Right ventricle myocardium (tissue), 1 donor: ENCODE results near the genes AHCYL1 and UBL4B.

DNA sequence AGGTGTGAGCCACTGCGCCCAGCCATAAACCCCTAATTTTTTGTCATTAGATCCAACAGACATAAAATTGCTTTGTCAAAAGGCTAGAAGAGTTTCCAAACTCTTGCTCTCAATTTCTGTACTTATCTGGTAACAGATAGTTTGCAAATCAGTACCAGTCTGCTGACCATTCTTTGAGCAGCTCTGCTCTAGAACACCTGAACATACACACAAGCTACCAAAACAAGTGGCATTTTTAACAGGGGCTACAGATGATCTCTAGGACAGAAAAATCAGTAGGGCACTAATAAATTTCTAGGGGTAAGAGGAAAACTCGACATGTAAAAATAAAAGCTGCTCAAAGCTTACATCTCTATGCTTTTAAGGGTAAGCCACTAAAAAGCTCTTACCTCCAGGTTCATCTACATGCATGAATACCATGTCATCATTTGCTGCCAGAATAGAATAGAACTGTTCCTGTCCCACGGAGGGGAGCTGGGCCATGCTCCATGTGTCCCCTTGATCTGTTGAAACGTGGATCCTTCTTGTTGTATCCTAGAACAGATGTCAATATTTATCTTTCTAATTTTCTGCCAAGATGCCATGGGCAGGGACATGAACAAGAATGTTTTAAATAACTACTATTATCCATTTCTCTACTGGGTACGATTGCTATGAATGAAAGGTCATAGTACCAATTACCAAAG, 35.0 kb upstream of the MYBPHL start:
- PRO-cap, 2 experiments = no peak in any of the 2 experiments

DNA sequence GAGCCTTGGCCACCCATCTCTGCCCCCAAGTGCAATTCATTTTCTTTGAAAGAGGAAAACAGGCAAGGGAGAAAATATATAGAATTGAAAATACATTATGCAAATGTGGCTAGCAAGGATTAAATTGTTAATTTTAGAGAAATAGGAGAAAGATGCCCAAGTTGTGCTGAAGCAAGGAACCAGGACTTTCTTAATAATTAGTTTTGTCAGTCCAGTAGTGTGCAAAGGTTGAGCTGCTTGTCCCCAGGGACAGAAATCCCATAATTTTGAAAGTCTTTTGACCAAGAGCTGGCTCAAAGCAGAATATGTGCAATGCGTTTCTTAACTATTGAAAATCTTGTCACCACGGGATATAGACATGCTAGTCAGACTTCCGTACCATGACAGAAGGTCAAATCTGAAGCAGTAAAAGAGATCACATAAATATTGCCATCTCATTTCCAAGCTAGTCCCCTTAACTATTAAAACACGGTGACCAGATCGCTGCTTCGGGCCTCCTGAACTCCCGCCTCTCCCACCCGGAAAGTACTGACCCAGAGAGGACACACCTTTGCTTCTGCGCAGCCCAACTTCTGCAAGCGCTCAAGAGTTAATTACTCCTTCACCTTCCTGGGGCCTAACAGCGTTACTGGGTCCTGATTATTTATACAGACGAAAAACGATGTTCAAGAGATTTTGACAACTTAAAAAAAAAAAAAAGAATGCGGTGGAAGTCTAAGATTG, 898 bp downstream of the SORT1 start:
- PRO-cap, 2 experiments = peak in 1 of 2 experiments; most common minus-strand start position 530 of the sequence (in 1)

GRCh38 chr1:109413834-109414360, 12.4 kb downstream of the PSMA5 start:
- PRO-cap, 2 experiments = no peak in any of the 2 experiments

DNA sequence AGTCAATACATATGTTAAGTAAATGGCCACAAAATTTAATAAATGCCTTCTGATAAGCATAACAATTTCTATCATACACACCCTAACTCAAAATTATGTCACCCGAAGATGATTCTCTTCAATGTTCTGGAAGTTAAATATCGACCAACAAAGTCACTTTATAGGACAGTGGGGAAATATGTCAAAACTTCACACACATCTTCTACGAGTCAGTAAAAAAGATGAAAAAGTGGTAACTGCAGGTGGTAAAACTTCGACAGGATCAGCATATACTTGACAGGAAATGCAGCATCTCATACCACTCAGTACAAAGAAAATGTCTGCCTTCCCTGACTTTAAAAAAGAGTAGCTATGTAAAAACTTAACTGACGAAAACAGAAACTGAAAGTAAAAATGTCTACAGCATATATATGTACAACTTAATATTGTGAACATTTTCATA, 982 bp downstream of the PSMA5 start:
- PRO-cap, 2 experiments = no peak in any of the 2 experiments

GRCh38 chr1:109466100-109466376, 308 bp upstream of the SYPL2 start:
- PRO-cap, 2 experiments = no peak in any of the 2 experiments

DNA sequence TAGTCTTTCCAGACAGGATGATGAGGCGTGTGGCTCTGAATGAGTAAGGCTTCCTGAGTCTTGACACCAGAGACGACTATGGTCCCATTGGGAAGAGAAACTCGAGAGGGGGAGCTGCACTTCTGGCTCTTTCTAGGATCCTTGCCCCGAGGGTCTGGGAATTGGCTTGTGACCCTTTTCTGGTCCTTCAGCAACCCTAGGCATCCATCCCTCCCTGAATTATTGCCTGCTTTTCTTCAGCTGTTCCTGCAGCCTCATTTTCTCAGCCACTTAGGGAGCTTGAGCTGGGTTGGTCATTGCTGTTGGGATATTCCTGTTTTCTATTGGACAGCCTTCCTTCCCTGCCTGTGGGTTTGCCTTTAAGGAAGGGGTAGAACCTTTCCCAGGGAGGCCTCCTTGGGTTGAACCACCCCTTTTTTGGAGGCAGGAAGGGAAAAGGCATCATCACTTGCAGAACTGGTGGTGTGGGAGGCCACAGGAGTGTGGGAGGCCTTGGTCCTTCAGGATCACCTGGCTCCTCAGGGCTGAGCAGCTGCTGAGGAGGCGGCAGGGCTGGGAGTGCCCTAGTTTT, 834 bp upstream of the CYB561D1 start:
- PRO-cap, 2 experiments = no peak in any of the 2 experiments

GRCh38 chr1:109565272-109566307, 17.2 kb downstream of the GNAI3 start:
- PRO-cap, 2 experiments = no peak in any of the 2 experiments

GRCh38 chr1:109631369-109632176, 11.9 kb downstream of the AMPD2 start:
- PRO-cap, 2 experiments = no peak in any of the 2 experiments

DNA sequence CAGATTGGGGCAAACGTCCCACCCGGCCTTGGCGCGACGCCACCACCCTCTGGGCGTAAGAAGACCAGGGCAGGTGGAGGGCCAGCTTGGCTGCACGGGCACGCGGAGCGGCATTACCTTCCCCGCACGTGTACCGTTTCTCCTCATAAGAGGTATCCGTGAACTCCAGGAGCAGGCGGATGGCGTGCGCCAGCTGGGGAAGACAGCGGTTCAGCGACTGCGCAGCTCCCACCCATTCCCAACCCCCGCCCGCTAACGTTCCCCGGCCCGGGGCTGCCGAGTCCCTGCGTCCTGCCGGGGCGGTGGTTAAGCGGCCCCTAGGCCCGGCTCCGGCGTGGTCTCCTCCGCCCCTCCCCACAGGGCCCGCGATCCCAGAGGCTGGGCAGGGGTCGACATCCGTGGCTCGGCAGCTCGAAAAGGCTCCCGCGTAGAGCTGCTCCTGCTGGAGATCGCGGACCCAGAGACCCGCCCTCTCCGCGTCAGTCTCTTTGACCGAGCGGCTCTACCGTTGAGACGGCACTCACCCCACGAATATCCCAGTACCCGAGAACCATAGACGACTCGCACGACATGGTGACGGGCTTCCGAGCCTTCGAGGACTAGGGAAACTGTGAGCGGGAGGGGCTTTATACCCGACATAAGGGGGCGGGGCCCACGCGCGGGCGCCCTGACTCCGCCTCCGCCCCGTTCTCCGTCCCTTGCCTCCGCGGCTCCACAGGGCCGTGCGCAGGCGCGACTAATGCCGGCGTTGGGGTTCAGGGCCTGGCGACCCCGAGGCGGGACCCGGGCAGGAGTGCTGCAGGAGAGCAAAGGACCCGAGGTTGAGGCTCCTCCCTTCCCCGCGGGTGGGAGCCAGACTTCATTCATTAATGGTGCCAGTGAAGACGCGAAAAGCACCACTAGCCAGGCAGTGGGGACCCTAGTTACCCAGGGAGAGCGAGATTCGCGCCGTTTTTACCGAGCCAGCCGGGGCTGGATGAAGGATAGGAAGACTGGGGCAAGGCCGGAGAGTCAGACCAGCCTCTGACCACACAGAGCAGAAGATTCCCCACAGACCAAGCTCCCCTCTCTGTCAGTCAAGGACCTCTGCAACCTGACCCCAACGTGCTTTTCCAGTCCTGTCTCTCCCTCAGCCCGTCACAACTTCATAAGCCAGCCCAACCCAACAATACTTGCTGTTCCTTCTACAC, 727 bp downstream of the GSTM3 start:
- PRO-cap, 2 experiments = peak in 2 of 2 experiments; most common plus-strand start position 258 of the sequence (in 2); most common minus-strand start position 601 of the sequence (in 2)

- PRO-cap, 2 experiments = peak in 1 of 2 experiments; most common minus-strand start chr1:109790885 (in 1)
Measured at GRCh38 chr1:109790610-109791625, 27.2 kb upstream of the EPS8L3 start.

DNA sequence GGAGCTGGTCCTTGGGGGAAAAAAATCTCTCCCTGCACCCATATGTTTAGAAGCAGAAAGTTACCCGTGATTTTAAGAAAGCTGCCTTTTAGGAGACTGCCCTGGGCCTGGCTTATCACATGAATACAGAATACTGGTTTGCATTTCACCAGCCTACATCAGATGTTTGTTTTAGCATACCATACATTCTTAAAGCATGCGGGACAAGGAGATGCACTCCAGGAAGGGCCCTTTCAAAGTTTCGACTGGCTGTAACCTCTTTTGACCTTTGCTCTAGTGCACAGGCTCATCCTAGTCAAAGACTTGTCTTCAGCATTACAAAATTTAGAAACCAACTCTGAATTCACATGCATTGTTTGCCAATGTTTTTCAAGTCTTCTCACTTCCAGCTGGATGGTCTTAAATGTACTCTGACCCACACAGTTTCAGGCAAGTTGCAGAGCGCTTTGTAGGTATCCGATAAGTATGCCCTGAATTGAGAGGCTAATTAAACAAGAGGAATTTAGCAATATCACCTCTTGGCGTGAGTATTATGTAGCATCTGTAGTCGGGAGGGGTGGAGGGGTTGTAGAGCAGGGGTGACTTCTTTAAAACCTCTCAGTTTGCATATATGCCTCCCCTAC, 24.6 kb upstream of the AHCYL1 start:
- PRO-cap, 2 experiments = no peak in any of the 2 experiments

DNA sequence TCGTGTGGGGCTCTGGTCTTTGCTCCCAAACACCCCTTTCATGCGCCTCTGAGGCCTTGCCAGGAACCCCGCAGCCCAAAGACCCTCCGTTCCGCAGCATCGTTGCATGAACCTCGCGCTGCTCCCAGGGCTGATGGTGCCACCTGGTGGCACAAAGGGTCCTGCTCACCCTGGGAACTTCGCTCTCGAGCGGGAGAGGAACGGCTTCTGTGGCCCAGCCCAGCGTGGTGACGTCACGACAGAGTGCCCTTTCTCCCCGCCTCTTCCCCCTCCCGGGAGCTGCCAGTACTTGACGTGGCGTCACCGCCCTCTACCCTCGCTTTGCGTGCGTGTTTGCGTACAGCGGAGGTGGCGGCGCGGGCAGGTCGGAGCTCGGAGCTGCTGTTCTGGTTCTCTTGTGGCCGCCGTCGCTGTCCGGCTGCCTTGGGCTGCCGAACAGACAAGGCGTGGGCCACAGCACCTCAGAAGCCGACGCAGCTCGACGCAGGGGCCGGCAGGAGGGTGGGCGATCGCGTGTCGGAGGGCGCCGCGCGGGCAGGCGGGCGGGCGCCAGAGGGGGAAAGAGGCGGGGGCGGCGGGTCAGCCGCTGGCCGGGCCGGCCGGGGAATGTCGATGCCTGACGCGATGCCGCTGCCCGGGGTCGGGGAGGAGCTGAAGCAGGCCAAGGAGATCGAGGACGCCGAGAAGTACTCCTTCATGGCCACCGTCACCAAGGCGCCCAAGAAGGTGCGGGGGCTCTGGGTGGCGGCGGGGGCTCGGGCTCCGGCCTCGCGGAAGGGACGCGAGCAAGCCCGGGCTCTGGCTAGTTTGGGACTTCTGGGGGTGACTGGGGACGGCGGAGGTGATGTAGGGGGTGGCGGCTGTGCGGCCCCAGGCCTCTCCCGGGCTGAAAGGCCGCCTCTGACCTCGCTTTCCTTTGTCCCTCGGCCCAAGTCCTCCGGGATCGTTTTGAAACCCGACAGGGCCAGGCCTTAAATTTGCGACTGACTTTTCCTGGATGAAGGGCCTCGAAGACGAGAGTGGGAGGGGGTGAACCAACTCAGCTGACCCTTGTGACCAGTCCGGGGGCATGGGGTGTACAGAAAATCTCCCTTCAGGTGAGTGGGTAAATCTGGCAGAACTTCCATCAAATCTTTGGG, at the start of gene AHCYL1:
Gene AHCYL1, plus strand, starts transcription at position 319 of the 1,139 bp plus-strand sequence.
- PRO-cap, 2 experiments = peak in 2 of 2 experiments; most common plus-strand start position 340 of the sequence (in 2); most common minus-strand start position 117 of the sequence (in 1)

GRCh38 chr1:110007271-110007959, 22.9 kb downstream of the AHCYL1 start:
- PRO-cap, 2 experiments = no peak in any of the 2 experiments

GRCh38 chr1:110018124-110018837, 16.1 kb upstream of the STRIP1 start:
- PRO-cap, 2 experiments = no peak in any of the 2 experiments

GRCh38 chr1:110022198-110022973, 12.0 kb upstream of the STRIP1 start:
- PRO-cap, 2 experiments = no peak in any of the 2 experiments

DNA sequence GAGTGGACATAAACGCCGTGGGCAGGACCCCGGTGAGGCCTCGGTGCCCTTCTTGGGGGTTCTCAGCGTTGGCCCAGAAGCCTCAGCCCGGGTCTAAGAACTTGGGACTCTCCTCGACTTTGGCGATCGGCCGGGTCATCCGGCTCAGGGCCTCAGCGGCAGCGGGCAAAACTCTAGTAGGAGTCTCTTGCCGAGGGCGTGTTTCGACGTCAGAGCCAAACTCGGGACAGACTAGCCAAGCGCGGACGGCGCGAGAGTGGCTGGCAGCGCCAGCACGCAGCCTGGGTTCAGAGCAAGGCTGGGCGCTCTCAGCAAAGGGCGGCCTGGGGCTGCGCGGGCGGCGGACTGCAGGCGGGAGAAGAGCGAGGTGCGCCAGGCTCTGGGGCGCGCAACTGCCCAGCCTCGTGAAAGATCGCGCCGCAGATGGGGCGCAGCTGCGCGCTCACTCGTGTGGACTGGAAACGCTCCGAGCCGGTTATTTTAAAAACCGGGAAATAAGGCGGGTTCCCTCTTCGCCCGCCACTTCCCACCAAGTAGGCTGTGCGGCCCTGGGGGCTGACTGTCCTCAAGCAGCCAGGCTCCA, 2.6 kb downstream of the ALX3 start:
- PRO-cap, 2 experiments = no peak in any of the 2 experiments

GRCh38 chr1:110083902-110084298, 13.4 kb upstream of the ALX3 start:
- PRO-cap, 2 experiments = no peak in any of the 2 experiments

- PRO-cap, 2 experiments = no peak in any of the 2 experiments
Measured at GRCh38 chr1:110112292-110112623, at the start of gene UBL4B. TSS of gene UBL4B (plus strand) at chr1:110112443.

- PRO-cap, 2 experiments = no peak in any of the 2 experiments
Measured at GRCh38 chr1:110229230-110230154, 19.4 kb downstream of the KCNC4 start.

GRCh38 chr1:110292416-110292810, 46.8 kb upstream of the RBM15 start:
- PRO-cap, 2 experiments = no peak in any of the 2 experiments